Left colon (tissue), 1 donor: Measurements from ENCODE around the genes PRKCD, LRTM1 and ERC2.

- PRO-cap, result bidirectional peak, plus-strand start at chr3:53156673, minus-strand start at chr3:53156543
These were observed 4.6 kb upstream of the PRKCD start for GRCh38 chr3:53156284-53156873.

DNA sequence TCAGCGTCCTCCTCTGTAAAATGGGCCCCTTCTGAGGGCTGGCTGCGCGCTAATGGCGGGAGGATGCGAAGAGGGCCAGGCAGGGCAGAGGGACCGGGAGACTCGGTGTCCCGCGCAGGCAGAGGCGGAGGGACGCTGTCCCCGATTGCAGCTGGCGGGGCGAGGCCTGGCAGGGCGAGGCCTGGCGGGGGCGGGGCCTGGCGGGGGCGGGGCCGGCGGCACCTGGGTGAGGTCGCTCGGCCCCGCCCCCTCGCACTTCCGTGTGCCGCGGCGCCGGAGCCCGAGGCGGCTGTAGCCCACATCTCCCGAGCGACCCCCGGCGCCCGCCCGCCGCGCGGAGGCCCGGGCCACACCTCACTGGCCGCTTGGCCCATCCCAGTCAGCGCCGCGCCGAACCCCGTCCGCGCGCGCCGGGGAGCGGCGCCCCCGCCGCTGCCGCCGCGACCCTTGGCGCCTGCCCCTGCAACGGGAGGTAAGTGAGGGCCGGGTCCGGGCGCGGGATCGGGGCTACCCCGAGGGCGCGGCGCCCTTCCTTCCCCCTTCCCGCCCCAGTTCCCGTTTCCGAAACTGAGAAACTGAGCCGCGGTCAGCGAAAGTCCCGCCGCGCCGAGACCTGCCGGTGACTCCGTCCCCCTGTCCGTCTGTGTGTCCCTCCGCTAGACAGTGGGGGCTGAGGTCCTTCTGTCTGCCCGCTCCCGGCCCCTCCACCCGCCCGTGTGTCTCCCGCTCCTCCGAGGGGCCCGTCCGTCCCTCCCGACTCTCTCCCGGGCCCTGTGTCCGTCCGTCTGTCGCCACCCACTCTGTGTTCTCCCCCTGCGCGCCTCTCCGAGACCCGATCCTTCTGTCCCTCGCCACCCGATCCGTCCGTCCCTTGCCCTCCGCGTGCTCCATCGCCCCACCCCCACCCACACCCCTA lies at the start of gene PRKCD:
Gene PRKCD, plus strand, starts transcription at position 253 of the 916 bp plus-strand sequence.
- PRO-cap, result bidirectional peak, plus-strand start at position 255 of the sequence, minus-strand start at position 104 of the sequence

- PRO-cap, result no peak
These were observed 13.8 kb downstream of the TKT start for GRCh38 chr3:53241996-53242538.

GRCh38 chr3:53281607-53281844 lies 25.7 kb upstream of the TKT start:
- PRO-cap, result no peak

DNA sequence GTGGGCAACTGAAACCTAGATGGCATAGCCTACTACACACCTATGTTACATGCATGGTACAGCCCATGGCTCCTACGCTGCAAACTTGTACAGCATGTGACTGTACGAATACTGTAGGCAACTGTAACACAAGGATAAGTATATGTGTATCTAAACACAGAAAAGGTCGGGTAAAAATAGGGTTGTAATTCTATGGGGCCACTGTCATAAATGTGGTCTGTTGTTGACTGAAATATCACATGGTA lies 27.0 kb upstream of the TKT start:
- PRO-cap, result no peak

DNA sequence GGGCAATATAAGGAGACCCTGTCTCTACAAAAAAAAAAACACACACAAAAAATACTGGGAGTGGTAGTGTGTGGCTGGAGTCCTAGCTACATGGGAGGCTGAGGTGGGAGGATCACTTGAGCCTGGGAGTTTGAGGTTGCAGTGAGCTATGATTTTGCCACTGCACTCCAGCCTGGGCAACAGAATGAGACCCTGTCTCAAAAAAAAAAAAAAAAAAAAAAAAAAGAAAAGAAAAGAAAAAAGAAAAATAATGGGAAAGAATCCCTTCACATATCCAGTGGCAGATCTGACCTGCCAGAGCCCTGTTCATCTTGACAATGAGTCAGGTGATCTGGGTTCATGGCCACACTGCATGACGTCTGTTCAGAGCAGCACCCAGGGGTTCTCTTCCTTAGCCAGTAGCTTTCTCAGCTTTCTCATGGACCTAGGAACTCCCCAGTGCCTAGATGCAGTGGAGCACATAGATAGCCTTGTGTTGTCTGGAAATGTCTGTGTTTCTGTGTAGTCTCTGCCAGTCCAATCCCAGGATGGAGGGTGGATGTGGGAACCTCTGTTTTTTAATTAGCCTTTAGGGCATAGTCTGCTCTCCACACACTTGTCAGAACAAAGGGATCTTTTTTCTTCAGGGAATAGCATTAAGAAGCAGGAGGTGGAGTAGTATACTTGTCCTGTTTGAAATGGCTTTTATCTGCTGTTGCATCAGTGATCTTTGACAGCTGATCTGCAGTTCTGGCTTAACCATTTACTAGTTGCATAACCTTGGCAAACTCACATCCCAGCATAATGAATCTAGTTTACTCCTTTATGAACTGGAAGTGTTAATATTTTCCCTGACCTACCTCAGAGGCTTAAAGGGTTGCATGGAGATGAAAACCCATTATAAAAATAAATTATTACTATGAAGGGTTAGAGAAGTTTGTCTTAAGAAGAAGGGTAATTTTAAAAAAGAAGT lies 16.2 kb upstream of the CACNA1D start:
- PRO-cap, result unidirectional peak, minus-strand start at position 437 of the sequence; unidirectional peak, minus-strand start at position 529 of the sequence

GRCh38 chr3:53753388-53754014 lies 92.7 kb downstream of the CHDH start:
- PRO-cap, result no peak

- PRO-cap, result unidirectional peak, minus-strand start at chr3:53844659; bidirectional peak, plus-strand start at chr3:53845101, minus-strand start at chr3:53844875
These were observed 1.7 kb downstream of the CHDH start for GRCh38 chr3:53844170-53845345.

- PRO-cap, result no peak
These were observed 35.7 kb upstream of the SELENOK start for GRCh38 chr3:53927151-53927991.

GRCh38 chr3:54033634-54034303 lies 88.6 kb upstream of the CACNA2D3 start:
- PRO-cap, result no peak

- PRO-cap, result no peak
These were observed at the start of gene LRTM1 for GRCh38 chr3:54927849-54928203. TSS of gene LRTM1 (minus strand) at chr3:54928059.

GRCh38 chr3:54966882-54967262 lies 39.0 kb upstream of the LRTM1 start:
- PRO-cap, result no peak

DNA sequence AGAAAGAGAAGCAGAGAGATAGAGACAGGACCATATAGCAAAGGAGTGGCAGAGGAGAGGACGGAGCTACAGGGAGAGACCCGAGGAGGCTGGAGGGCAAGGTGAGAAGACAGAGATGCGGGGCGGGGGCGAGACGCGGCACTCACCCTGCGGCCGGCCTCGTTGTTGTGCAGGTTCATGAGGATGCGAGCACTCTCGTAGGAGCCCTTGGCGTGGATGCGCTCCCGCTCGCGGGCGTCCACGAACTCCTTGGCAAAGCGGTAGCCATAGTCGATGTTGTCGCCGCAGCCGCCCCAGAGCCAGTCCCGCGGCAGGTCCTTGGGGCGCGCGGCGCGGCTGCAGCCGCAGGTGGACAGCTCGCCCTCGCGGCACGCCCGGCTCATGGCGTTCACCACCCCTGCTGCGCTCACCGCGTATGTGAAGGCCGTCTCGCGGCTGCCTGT lies 12.9 kb downstream of the WNT5A start:
- PRO-cap, result no peak

GRCh38 chr3:55480640-55481743 lies 6.1 kb downstream of the WNT5A start:
- PRO-cap, result no peak

DNA sequence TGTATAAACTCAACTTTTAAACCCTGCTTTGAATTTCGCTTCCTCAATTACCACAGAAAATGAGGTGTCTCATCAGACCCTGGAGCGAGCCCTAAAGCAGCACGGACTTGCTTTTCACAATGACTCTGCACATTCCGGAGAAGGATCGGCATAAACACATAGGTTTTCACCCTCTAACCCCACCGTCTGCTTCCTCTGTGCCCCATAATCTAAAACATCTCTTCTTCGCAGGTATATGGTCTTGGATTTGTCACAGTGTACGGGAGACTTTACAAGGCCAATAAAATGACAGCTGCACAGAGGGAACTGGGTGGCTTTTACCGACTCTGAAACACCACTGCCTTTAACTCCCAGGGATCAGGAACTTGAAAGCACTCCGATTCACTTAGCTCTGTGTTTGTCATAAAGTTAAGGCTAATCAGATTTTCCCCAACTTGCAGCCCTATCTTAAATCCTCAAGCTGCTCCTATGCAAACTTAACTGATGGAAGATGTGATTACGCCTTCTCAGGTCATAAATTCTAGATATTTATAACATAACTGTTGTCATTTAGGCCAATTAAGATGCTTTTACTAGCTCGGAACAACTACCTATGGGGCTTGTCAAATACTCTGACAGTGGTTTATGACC lies 133.4 kb upstream of the WNT5A start:
- PRO-cap, result no peak

DNA sequence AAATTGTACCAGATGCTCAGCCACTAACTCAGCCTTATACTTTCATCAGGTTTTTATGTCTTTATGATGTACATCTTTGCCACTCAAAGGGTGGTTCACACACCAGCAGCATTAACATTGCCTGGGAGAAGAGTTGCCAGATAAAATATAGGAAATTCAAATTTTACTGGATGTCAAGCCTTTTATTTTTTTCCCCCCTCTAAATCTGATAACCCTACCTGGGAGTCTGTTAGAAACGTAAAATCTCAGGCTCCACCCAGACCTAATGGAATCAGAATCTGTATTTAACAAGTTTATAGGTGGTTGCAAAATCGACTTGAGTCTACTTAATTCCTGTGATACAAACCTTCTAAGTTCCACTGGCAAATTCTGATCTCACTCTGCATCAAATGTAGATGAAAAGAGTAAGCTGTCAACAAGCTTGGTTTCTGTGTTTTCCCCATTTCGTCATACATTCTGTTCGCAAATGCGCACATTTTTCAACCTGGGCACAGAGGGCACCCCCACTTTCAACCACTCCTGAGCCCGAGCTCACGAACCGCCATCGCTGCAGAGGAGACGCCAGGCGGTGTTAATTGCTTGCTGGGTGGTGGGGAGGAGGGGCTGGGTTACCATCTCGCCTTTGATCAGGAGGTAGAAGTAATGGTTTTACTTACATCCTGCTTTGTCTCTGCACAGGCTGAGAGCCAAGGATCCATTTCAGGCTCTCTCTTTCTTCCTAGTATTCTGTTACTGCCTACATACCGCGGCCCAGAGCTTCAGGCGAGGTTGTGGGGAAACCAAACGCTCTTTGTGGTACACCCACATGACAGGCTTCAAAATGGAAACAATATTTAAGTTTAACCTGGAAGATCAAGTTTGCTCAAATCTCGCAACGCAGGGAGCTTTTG lies 177.1 kb upstream of the WNT5A start:
- PRO-cap, result no peak

DNA sequence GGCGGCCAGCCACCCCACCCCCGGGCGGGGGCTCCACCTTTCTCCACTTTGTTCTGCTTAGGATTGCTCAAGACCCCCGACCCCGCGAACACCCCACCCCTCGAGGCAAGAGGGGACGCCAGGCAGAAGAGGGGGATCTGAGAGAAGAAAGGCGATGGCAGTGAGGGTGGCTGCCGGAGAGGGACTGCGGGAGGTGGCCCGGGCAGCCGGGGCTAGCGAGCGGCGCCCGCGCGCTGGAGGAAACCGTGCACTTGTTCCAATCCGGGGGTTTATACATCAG lies 563 bp downstream of the ERC2 start:
- PRO-cap, result no peak

DNA sequence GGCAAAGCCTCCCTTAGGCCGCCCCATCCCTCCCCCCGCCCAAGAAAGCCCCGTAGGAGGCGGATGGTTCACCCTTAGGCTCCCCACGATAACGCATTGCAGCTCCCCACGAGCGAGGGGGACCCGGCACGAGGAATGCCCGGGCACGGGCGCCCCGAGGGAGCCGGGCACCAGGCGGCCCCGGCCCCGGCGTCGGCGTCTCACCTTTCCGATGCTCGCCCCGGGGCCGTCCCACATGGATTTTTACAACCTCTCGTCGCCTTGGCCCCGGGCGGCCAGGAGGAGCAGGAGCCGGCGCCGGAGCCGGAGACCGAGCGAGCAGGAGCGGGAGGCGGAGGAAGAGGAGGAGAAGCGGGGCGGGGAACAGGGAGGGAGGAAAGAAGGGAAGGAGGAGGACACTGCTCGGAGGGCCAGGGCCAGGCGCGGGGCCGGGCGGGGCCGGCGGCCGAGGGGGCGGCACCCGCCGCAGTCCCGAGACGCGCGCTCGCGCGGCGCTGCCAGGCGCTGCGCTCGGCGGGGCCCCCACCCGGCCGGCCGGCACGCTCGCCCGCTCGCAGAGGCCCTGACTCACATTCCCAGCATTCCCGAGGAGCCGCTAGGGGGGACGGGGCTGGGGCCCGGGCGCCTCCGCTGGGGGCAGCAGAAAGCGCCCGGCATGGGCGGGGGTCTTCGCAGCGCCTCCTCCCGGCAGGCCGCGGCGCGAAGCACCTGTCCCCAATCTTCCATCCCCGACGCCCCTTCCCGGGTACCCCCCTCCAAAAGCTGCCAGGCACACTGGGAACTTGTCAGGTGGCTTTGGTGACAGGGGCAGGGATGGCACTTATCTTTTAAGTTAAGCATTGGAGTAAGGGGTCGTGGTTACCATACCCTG lies at the start of gene ERC2:
Gene ERC2, minus strand, starts transcription at position 424 of the 871 bp plus-strand sequence.
- PRO-cap, result no peak

- PRO-cap, result no peak
These were observed 36.5 kb downstream of the CCDC66 start for GRCh38 chr3:56593068-56594195.

DNA sequence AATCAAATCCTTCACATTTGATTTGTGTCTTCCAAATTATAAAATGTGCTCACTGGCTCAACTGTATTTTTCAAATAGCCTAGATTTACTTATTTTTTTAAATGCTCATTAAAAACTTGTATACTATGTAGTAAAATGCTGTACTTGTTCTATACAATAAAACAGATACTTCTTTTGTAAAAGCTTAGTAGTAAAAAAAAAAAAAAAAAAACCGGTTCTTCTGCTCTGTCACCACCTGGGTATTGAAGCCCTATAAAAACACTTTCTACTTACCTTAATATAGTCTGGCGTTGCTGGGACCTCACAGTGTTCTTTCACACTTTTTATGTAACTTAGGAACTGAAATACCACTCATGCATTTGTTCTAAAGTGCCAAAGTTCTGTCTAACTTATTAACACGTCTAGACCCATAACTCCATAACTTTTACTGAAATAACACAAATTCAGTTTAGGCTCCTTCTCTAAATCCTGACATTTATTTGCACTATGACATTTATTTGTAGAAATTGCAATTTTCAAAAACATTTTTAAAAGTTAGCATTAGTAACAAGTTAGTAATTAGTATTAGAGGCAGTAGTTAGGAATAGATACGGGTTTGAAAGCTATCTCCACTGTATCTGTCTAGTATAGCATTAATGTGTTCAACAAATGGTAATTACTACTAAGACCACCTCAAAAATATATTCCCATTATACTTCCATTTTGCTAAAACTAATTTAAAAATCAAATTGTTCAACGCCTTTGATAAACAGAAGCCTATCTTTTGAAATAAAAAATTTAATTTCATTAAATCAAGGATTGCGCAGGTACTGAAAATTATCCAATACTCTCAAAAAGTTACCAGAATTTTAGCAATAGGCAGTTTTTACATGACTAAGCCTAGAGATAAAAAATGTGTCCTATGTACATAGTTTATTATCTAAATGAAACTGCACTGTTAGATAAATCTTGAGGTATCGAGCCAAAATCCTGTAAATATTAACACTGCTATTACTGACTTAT lies 61.1 kb downstream of the TASOR start:
- PRO-cap, result no peak